Gastroesophageal sphincter (tissue), 4 donors: ENCODE measurements around a stretch of chr3.

- PRO-cap: no peak
- RAMPAGE, long total RNA, 4 experiments: no peak in any of the 4 experiments
These were observed 28.3 kb downstream of the CMSS1 start for GRCh38 chr3:99846041-99846279.

- PRO-cap: no peak
- RAMPAGE, long total RNA, 4 experiments: no peak in any of the 4 experiments
These were observed 45.4 kb downstream of the CMSS1 start for GRCh38 chr3:99862869-99863736.

GRCh38 chr3:99874770-99875051, 57.0 kb downstream of the CMSS1 start:
- PRO-cap: unidirectional peak, minus-strand start at chr3:99874882
- RAMPAGE, long total RNA, 4 experiments: no peak in any of the 4 experiments

GRCh38 chr3:99929693-99930141, 112.1 kb downstream of the CMSS1 start:
- PRO-cap: unidirectional peak, plus-strand start at chr3:99930076
- RAMPAGE, long total RNA, 4 experiments: no peak in any of the 4 experiments

DNA sequence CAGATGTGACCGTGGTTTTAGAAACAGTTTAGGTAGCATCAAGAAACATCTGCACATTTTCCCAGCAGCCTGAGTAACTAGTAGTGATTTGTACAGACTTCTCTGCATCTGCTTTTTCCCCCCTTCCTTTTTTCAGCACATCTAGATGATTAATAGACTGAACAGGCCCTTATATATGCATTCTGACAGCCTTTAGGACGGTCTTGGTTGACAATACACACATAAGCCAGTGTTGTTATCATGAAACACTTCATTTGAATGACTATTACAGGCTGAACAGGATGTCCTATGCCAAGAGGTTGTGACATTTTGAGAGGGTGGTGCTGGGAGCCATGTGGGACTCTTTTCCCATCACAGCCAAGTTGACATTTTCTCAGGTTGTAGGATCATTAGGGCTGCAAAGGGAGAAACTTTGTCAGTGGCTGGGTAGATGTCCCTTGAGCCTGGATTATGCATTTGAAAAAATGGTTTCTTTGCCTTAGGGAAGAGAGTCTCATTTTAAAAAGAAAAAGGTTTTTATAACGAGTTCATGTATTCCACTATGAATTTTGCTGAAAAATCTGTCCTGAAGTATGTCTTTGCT, 73.8 kb downstream of the FILIP1L start:
- PRO-cap: no peak
- RAMPAGE, long total RNA, 4 experiments: no peak in any of the 4 experiments

GRCh38 chr3:100041832-100043002, 72.1 kb downstream of the FILIP1L start:
- PRO-cap: bidirectional peak, plus-strand start at chr3:100042761, minus-strand start at chr3:100042593
- RAMPAGE, long total RNA, 4 experiments: no peak in any of the 4 experiments

- PRO-cap: no peak
- RAMPAGE, long total RNA, 4 experiments: no peak in any of the 4 experiments
These were observed 4.4 kb upstream of the NIT2 start for GRCh38 chr3:100330085-100330586.

DNA sequence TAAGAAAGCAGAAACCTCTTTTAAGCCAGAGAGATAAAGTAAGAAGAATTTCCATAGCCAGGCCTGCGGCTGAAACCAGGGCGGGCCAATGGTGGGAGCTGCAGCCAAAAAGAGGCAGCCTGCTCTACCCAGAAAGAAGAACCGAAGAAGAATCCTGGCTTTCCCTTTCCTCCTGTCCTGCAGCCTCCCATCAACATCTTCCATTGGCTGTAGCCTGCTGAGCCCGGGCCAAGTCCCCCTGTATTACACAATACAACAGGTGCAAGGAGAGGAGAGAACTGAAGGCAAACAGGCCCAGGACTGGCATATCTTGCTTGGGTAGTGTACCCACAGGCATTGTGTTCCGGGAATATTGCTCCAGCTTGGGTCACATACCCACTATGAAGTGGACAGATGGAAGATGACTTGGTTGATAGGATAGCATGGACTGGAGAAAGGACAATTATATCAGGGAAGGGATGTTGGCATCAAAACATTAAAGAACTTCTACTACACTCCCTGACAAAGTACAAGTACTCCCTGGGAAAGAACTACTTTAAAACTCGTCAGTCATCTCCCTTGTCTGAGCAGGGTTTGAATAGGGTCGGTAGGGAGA, 11.4 kb upstream of the TFG start:
- PRO-cap: no peak
- RAMPAGE, long total RNA, 4 experiments: no peak in any of the 4 experiments

DNA sequence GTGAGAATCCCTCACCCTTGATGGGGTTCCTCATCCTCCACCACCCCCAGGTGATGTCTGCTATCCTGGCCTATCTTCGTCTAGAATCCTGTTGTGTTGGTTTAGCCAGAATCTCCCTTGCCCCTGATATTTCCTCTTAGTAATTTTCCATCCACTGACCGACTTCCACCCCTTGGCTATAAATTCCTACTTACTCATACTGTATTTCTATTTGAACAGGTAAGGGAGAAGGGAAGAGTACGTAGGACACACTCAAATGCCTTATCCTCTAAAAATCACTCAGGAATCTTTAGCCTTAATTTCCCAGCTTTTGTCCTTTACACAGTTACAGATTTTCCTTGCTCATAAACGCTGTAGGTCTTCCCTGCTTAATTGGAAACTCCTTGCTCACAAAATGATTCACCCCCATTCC, 643 bp upstream of the TFG start:
- PRO-cap: no peak
- RAMPAGE, long total RNA, 4 experiments: no peak in any of the 4 experiments

DNA sequence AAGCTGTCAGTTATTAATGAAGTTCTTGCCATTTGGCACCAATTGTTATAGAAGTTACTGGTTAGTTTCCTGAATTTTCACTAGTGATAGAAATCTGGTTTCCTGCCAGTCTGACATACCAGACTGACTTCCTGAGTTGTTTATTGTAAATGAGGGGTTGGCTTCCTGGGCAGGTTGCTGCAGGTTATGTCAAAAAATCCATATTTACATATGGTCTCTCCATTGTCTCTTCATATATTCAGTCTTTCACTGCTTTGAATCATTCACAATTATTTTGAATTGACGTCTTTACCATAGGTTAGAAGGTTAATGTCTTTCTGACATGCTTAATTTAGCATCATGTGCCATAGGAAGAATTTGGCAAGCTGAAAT, 8.4 kb upstream of the SENP7 start:
- PRO-cap: no peak
- RAMPAGE, long total RNA, 4 experiments: no peak in any of the 4 experiments

GRCh38 chr3:101643413-101644382, 33.2 kb downstream of the ZBTB11 start:
- PRO-cap: no peak
- RAMPAGE, long total RNA, 4 experiments: no peak in any of the 4 experiments

- PRO-cap: unidirectional peak, plus-strand start at chr3:101676099; bidirectional peak, plus-strand start at chr3:101676409, minus-strand start at chr3:101676159
- RAMPAGE, long total RNA, 4 experiments: start-site peak on the plus strand in 2 of 4 experiments, at chr3:101676415-101676478 at its widest, 58 to 75 reads per replicate
These were observed 705 bp downstream of the ZBTB11 start for GRCh38 chr3:101675866-101676988.

GRCh38 chr3:101685147-101685515, 1.4 kb downstream of the RPL24 start:
- PRO-cap: no peak
- RAMPAGE, long total RNA, 4 experiments: no peak in any of the 4 experiments

DNA sequence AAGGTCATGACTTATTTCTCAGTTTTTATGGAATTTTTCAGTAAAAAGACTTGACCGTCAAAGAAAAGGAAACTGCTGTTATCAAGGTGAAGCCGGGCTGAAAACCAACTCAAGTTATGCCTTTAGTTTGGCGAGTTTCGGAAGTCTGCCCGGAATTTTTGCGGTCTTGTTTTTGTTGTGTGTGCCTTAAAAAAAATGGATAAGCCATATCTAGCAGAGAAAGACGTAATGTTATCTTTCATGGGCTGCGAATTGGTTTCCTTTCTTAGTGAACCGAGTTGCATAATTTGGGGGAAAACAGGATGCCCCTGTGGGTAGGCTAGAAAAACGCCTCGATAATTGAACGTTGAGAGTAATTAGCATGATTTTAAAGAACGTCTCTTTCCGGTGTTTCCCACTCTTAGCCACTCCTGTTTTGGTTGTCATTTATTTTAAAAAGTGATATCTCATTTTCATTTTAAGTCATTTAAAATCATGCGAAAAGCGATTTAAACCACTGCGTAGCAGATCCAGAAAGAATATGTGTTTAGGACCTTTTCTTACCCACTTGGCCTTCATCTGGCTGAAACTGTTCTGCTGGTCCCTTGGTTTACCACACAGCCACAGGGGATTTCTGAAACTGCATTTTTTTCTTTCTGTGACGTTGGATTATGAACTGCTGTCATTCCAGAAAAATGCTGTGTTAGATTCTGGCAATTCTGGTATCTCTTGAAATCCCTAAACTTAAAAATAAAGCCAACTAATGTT, 1.2 kb downstream of the NFKBIZ start:
- PRO-cap: bidirectional peak, plus-strand start at position 569 of the sequence, minus-strand start at position 575 of the sequence; bidirectional peak, plus-strand start at position 634 of the sequence, minus-strand start at position 621 of the sequence
- RAMPAGE, long total RNA, 4 experiments: no peak in any of the 4 experiments

- PRO-cap: no peak
- RAMPAGE, long total RNA, 4 experiments: no peak in any of the 4 experiments
These were observed 2.7 kb downstream of the NFKBIZ start for GRCh38 chr3:101851639-101852818.

DNA sequence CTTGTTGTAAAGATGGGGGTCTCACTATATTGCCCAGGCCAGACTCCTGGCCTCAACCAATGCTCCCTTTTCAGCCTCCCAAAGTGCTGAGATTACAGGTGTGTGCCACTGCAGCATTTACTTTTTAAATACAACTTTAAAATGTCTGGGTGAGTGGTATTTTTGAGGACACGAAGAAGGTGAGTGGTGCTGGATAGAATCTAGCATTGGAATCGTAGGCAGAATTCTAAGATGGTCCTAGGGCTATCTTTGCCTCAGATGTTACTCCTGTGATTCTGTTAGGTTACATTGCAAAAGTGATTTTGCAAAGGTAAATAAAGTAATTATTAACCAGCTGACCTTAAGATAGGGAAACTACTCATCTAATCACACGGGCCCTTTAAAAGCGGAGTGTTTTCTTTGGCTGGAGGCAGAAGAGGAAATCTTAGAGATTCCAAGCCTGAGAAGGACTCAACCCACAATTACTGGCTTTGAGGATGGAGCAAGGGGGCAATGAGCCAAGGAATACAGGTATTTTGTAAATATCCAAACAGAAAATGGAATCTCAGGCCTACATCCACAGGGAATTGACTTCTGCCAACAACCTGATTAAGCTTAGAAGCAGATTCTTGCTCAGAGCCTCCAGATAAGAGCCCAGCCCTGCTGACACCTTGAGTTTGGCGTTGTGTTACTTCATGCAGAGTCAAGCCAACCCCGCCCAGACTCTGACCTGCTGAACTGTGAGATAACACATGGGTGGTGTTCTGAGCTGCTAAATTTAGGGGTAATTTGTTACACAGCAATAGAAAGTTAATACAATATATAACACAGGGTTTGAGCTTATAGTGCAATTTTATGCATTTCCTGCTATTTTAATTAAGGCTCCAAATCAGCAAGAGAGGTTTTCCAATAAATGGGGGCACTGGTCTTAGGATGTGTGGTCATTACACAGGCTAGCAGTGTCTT, 19.2 kb downstream of the NFKBIZ start:
- PRO-cap: no peak
- RAMPAGE, long total RNA, 4 experiments: no peak in any of the 4 experiments

- PRO-cap: no peak
- RAMPAGE, long total RNA, 4 experiments: no peak in any of the 4 experiments
These were observed 101.3 kb downstream of the NFKBIZ start for GRCh38 chr3:101950427-101951200.

GRCh38 chr3:102114592-102115012, 265.3 kb downstream of the NFKBIZ start:
- PRO-cap: no peak
- RAMPAGE, long total RNA, 4 experiments: no peak in any of the 4 experiments

DNA sequence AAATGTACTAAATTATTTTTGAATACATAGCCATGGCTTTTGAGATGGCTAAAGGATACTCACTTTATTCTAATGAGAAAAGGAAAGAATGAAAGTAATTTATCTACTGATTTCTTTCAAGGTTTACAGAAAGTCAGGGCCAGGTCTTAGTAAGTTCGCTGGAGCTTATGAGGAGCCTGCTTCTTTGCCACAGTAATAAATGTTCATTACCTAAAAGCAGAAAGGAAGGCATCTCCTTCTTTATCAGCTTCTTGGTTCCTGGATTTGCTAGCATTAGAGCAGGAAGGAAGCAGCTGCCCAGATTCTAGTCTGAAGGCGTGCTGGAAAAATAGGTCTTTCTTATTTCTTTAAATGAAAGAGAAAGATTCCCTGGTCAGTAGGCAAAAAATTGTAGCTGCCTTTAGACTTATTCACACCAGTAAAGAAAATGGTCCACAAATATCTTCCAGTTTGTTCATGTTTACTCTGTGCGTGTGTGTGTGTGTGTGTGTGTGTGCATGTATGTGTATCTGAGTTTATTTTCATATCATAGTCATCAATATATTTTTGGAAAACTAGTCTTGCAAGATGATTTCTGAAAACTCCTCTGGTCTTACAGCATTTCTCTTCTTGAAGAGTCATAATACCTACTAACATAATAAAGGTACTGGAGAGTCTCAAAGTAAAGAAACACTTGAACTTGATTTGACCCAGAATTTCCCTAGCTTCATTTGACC, 255.4 kb upstream of the ZPLD1 start:
- PRO-cap: no peak
- RAMPAGE, long total RNA, 4 experiments: no peak in any of the 4 experiments

- PRO-cap: no peak
- RAMPAGE, long total RNA, 4 experiments: no peak in any of the 4 experiments
These were observed 253.7 kb upstream of the ZPLD1 start for GRCh38 chr3:102181164-102181403.